Peripheral blood mononuclear cell (primary cell): ENCODE results near the genes HERC4, MYPN and VPS26A.

- PRO-cap, 8 experiments: no peak in any of the 8 experiments
Measured at GRCh38 chr10:67665494-67665884, 30.5 kb downstream of the CTNNA3 start.

- PRO-cap, 8 experiments: peak in 8 of 8 experiments; most common plus-strand start chr10:67885219 (in 5); most common minus-strand start chr10:67885210 (in 4)
Measured at GRCh38 chr10:67884875-67885635, 599 bp downstream of the SIRT1 start.

DNA sequence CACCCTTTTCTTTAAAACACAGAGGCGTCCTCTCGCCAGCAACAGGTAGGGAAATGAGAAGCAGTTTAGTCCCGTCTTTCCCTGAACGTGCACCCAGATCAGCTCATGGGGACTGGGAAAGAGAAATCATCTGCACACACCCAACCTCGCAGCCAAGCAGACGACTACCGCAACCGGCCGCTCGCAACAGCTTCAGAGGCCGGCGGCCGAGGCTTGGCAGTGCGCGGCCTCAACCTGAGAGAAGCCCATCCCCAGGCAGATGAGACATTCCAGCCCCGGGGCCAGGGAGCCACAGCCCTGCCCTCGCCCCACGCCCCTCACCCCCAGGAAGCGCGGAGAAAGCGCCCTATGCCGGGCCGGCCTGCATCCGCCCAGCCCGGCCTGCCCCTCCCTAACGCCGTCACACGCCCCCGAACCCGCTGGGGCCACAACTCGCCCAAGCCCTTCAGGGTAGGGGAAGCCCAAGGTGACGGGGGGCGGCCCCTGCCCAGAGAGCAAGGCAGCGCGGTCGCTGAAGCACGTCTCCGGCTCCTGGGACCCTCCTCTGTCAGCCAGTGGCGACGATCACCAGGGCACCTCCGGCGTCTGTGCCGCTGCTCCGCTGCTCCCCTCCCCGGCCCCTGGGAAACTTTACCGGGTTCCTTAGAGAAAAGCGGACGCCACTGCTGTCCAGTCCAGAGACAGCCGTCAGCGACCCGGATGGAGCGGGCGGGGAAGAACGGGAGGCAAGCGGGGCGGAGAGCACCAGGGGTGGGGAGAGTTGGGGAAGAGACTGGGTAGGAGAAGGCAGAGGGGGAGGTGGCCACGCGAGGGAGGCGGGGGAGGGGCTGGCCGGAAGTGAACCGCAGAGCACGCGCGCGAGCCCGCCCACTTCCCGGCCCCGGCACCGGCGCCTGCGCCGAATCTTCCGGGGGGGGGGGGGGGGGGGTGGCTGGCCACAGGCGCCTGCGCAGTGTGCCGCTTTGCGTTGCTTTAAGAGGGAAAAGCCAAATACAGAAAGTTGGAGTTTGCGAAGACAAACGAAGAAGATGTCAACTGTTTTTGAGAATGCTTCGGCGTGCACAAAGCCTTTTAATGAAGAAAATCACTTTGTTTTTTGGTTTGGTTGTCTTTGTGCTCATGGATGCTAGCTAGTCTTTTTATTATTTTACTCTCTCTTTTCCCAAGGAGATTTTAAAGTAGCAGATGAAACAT lies at the start of gene HERC4:
Gene HERC4, minus strand, starts transcription at position 774 of the 1,194 bp plus-strand sequence.
- PRO-cap, 8 experiments: peak in 8 of 8 experiments; most common plus-strand start position 490 of the sequence (in 6); most common minus-strand start position 774 of the sequence (in 6)

DNA sequence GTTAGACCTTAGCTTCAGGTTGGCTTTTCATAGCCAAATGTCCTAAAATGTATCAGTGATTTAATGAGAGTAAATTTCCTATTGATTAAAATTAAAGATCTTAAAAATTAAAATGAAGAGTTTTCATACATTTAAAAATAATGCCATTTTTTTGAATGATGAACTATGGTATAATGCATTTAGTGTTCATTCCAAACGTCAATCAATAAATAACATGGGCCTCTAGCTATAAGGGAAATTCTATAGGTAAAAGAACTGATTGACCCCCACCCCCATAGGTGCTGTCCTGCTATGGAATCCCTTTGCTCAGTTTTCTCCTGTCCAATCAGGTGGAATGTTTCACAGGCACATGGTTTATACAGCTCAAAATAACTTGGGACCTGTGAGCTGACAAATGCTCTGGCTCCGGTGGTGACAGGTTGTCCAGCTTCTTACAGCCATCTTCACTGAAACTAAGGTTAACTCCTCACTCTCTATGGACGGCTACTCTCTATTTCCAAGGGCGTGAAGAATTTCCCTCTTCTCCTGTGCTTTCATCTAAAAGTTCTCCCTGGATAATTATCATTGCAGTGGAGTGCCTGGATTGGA lies at the start of gene MYPN:
Gene MYPN, plus strand, starts transcription at position 385 of the 588 bp plus-strand sequence.
- PRO-cap, 8 experiments: no peak in any of the 8 experiments

GRCh38 chr10:68112100-68112570 lies 2.8 kb downstream of the MYPN start:
- PRO-cap, 8 experiments: no peak in any of the 8 experiments

- PRO-cap, 8 experiments: no peak in any of the 8 experiments
Measured at GRCh38 chr10:68133440-68133979, 24.2 kb downstream of the MYPN start.

DNA sequence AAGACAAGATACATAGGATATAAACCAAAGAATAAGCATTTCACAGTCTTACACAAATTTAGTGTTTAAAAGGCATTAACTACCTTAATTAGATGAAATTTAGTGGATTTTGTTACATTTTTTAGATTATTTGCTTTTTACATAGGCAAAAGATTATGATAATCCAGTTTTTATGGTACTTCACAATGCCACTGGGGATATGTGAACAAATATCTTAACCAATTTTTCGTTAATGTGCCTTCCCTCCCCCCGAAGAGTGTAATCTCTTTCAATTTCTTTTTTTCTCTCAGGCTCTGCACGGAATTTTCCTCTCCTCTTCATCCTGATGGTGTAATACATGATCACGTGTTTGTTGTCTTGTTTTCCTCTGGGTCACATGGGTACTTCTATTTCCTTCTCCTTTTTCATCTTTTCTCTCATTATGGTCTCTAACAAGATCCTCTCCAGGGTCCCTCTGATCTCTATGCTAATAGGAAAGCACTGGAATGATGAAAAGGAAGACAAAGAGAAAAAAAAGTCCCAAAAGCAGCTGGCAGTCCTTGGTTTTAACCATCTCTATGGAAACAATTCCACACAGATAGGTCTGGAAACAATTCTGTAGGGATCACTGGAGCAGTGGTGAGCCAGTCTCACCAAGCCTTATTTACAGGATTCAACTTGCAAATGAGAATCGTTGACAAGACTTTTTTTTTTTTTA lies 3.6 kb upstream of the HNRNPH3 start:
- PRO-cap, 8 experiments: no peak in any of the 8 experiments

- PRO-cap, 8 experiments: no peak in any of the 8 experiments
Measured at GRCh38 chr10:68337533-68338089, 4.9 kb upstream of the PBLD start.

DNA sequence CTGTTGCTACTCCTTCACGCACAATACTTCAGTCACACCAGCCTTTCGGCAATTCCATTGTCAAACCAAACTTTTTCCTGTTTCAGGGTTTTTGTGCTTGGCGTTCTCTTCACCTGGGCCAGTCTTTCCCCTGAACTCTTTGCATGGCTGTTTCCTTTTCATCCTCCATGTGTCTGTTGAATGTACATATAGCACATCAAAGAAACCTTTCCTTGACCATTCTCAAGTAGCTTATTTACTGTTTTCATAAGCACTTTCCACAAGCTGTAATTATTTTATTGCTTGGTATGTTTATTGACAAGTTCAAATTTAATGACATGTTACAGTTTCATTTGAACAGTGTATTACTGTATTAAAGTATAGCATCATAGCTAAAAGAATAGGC lies 5.9 kb upstream of the DNA2 start:
- PRO-cap, 8 experiments: no peak in any of the 8 experiments

DNA sequence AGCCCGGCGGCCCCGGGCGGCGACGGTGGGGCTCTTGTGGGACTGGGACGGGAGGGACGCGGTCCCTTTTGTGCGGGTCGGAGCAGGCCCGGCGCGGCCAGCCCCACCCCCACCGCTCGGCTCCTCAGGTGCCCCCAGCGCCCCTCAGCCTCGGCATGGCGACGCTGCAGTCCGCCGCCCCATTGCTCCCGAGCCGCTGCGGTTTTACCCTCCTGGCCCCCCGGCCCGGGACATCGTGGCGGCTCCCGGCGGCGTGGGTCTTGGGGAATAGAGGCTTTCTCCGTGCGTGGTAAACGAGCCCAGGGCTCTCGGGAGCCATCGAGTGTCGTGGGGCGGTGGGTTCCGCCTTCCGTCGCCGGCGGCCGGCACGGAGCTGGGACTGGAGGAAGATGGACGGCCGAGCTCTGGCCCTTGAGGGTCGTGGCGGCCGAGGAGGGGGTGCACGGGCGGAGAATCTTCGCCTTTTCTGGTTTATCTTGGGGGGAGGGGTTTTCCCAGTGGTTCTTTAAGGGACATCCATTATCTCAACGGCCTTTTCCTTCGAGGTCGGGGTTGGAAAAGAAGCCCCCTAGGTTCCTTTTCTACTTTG lies 437 bp downstream of the CCAR1 start:
- PRO-cap, 8 experiments: peak in 1 of 8 experiments; most common plus-strand start position 410 of the sequence (in 1); most common minus-strand start position 391 of the sequence (in 1)

DNA sequence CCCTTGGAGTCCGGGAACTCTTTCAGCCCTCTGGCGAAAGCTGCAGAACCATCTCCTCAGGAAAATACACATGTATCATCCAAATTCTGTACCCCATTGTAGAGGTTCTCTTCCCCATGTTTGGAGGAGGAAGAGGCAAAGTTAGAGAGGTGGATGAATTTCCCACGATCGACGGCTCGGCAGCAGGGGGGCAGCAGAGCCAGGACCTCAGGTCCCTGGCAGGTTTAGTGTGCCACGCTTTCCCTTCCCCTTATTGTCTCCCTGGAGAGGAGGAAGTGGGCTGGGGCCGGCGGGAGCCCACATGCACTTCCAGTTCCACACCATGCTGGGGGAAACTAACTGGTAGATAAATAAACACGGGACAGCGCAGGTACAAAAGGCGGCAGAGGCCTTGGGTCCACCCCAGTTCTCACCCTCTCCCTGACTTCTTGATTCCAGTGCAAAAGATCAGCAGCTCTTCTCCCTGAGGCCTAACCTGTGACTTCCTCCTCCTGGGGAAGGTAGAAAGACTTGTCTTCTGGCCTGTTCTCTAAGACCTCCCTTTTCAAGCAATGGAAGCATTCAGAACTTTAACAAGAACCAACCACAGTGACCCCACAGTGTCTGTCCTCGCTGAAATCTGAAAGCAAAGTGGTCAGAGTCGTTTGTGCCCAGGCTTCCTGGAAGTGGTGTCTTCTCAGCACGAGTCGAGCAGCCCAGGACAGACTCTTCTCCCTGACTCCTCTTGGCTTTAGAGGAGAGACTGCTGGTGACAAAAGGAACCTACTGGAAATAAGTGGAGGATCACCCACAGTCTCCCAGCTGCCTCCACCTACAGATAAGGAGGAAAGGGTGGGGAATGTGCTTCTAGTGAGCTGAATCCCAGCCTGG lies 30.5 kb upstream of the SRGN start:
- PRO-cap, 8 experiments: peak in 1 of 8 experiments; most common plus-strand start position 253 of the sequence (in 1); most common minus-strand start position 226 of the sequence (in 1)

DNA sequence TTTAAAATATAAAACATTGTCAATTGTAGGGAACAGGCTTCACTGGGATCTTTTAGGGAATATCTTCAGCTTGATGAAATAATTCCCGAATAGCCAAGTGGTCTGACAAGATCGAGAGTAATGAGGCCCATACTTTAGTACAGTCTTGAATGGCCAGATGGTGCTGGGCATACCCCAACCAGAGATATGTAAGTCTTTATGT lies 1.3 kb downstream of the SRGN start:
- PRO-cap, 8 experiments: peak in 5 of 8 experiments; most common plus-strand start position 145 of the sequence (in 4)

DNA sequence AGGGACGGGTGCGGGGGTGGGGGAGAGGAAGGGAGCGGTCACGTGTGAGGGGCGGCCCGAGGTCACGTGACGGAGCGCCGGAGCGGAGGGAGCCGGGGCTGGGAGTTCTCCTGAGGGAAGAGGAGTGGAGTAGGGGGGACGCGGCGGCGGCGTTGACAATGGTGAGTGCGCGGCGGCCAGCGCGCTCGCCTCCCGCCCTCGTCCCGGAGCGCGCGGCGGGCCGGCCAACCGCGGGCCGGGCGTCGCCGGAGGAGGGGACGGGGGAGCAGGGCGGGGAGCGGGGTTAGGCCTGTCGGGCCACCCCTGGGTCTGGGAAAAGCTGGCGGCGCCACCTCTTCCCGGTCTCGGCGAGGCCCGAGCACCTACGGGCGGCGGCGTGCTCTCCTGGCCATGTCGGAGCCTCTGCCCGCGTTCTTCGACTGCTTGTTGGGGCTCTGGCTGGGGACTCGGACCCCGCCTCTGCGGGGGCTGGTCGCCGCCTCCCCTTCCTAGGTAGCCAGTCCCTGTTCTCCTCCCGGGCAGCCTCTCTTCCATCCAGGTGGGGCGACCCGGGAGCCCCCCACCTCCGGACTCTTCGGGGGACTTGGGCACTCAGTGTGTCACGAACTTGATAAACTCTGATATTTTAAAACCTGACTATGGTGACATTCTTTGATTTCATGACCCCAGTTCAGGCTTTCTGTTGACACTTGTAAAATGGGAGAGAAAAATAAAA lies at the start of gene VPS26A:
Gene VPS26A, plus strand, starts transcription at position 59 of the 715 bp plus-strand sequence.
- PRO-cap, 8 experiments: peak in 8 of 8 experiments; most common plus-strand start position 65 of the sequence (in 7); most common minus-strand start position 421 of the sequence (in 5)

GRCh38 chr10:69382382-69382947 lies 34.3 kb downstream of the TACR2 start:
- PRO-cap, 8 experiments: no peak in any of the 8 experiments

- PRO-cap, 8 experiments: peak in 8 of 8 experiments; most common plus-strand start chr10:69409047 (in 6)
Measured at GRCh38 chr10:69408871-69409213, 7.9 kb downstream of the TACR2 start.

DNA sequence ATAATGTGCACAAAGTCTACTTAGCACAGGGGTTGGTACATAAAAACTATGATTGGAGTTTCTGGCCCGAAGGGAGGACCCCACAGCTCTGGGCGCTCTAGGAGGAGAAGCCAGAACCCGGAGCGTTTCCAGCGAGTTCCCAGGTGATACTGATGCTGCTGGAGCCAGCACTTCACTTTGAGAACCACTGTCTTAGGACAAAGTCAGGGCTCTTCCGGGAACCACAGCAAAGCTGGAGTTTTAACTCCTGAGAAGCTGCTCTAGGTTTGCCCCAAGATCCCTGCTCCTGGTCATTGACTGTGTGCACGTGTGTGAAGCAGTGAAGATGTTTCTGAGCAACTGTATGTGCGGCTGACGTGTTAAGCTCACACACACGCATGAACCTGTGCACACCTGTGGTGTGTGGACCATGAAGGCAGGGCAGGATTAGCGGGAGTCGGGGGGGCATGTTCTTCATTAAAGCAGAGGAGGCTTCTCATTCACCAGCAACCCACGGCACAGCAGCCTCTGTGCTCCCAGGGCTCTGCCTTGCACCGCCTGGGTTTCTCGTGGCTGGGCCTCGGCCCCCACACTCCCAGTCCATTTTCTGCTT lies 662 bp upstream of the TACR2 start:
- PRO-cap, 8 experiments: no peak in any of the 8 experiments

GRCh38 chr10:69425527-69426734 lies 9.2 kb upstream of the TACR2 start:
- PRO-cap, 8 experiments: no peak in any of the 8 experiments

DNA sequence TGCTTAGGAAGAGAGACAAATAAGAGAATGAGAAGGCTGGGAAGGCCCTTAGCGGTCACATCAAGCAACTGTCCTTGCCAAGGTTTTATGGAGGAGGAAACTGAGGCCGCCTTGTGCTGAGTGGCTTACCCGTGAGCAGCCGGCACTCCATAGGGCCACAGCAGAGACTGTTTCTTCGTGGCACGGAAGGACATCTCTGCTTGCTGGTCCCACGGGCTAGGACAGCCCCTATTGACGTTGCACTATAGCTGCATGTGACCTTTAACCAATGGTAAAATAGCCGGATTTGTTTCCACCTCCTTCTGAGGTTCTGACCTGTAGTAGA lies 96.1 kb upstream of the MACROH2A2 start:
- PRO-cap, 8 experiments: no peak in any of the 8 experiments

DNA sequence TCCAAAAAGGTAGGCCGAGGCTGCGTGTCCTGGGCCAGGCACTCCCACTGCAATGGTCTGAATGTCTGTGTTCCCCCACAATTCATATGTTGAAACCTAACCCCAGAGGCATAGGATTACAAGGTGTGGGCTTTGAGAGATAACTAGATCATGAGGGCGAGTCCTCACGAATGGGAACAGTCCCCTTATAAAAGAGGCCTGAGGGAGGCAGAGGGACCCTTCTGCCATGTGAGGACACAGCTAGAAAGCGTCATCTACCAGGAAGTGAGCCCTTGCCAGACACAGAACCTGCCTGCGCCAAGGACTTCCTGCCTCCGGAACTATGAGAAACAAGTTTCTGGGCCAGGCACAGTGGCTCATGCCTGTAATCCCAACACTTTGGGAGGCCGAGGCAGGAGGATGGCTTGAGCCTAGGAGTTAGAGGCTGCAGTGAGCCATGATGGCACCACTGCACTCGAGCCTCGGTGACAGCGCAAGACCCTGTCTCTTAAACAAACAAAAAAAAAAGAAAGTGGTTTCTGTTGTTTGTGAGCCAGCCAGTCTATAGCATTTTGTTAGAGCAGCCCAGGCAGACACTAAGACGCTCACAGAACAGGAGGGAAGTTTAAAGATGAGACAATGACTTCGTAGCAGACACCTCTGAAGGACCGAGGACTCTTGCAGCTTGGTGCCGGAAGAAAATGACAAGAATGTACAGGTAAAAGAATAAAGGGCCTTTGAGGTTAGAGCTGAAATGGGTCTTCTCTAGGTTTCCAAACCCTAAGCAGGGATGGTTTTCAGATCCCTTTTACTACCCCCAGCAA lies 39.5 kb downstream of the MACROH2A2 start:
- PRO-cap, 8 experiments: peak in 1 of 8 experiments; most common plus-strand start position 325 of the sequence (in 1); most common minus-strand start position 247 of the sequence (in 1)

- PRO-cap, 8 experiments: peak in 1 of 8 experiments; most common plus-strand start chr10:70093472 (in 1); most common minus-strand start chr10:70093460 (in 1)
Measured at GRCh38 chr10:70093303-70093886, 39.2 kb downstream of the AIFM2 start.